Spinal cord (tissue), 3 donors: ENCODE measurements around the genes MYADML2 and RAC3.

- PRO-cap, result no peak
- RAMPAGE, long total RNA, result no peak
These were observed 9.0 kb downstream of the FSCN2 start for GRCh38 chr17:81537064-81537772.

DNA sequence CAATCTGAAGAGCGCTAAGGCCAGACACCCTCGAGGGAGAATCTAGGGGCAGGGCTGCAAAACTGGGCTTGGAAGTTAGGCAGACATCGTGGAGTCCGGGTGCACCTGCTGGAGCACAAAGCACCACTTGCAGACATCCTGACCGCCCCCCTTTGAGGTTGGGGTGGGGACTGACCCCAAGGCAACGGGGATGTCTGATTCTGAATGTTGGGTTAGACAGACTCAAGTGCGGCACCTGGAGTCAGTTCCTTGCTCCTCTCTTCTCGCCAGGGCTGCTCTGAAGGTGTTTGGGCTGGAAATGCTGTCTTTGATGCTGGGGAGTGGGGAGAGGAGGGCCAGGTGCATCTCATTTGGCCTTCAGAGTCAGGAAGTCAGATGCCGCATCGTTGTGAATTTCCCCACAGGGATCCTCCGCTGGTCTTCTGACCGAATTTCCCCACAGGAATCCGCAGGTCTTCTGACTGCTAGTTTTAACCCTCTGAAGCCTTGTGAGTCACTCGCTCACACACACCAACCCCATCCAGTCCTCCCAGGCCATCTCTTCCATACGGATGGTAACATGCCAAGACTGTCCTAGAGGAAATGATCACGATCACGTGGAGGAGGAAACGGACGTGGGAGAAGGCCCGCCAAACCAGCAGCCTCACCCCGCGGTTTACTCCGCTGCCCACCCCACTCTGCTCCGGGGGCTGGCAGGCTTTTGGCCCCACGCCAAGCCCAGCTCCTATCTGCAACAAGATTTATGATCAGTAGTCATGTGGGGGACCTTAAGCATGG is 1.2 kb upstream of the FAAP100 start:
- PRO-cap, result no peak
- RAMPAGE, long total RNA, result no peak

- PRO-cap, result no peak
- RAMPAGE, long total RNA, result no peak
These were observed 6.5 kb upstream of the FAAP100 start for GRCh38 chr17:81558373-81559412.

DNA sequence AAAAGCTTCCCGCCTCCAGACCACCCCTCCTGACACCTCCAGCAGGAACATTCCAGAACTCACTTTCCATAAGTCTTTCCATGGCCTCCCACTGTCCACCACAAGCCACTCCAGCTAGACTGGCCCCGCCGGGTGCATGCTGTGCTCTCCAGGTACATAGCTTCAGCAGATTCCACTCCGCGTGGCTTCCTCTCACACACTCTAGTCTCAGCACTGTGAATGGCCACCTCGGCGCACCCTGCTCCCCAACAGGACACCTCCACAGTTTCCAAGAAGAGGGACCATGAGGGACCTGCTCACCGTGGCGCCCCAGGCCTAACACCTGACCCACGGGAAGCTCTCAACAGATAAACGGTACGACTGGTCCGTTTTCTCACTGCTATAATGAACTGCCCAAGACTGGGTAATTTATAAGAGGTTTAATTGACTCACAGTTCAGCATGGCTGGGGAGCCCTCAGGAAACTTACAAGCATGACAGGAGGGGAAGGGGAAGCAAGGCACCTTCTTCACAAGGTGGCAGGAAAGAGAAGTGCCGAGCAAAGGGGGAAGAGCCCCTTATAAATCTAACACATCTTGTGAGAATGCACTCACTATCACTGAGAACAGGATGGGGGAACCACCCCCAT is 26.1 kb upstream of the FAAP100 start:
- PRO-cap, result no peak
- RAMPAGE, long total RNA, result no peak

GRCh38 chr17:81621634-81622312 is 15.1 kb downstream of the NPLOC4 start:
- PRO-cap, result no peak
- RAMPAGE, long total RNA, result no peak

DNA sequence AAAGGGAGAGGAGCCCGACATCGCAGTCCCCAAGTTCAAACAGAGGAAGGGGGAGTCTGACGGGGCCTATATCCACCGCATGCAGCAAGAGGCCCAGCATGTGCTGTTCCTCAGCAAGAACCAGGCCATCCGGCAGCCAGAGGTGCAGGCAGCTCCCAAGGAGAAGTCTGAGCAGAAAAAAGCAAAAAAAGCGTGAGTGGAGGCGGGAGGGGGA is 3.6 kb downstream of the CCDC137 start:
- PRO-cap, result no peak
- RAMPAGE, long total RNA, result no peak

DNA sequence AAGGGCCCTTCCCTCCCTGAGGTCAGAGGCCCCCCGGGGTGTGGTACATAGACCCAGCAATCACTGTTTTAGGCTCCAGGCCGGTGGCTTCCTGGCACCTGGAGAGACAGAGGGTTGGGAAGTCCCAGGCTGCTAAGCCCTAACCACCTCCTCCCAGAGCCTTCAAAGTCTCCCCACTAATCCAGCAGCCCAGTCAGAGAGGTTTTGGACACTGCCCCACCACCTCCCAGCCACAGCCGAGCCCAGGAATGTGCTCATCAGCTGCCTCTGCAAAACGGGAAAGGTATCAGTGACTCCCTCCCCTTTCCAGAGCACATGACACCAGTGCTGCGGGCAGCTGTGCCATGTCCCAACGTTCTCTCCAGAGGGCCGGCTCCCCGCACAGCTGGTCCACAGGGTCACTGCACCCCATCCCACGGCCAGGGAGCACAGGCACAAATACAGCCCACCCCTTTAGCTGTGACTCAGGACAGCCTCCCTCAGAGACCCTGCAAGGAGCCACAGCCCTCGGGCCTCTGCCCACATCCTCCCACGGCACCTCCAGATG is 5.9 kb upstream of the PPP1R27 start:
- PRO-cap, result no peak
- RAMPAGE, long total RNA, result no peak

- PRO-cap, result no peak
- RAMPAGE, long total RNA, result no peak
These were observed 700 bp downstream of the ARHGDIA start for GRCh38 chr17:81870319-81870955.

- PRO-cap, result no peak
- RAMPAGE, long total RNA, result no peak
These were observed 4.5 kb downstream of the NPB start for GRCh38 chr17:81906286-81907206.

GRCh38 chr17:81922723-81923238 is 4.8 kb downstream of the MAFG start:
- PRO-cap, result no peak
- RAMPAGE, long total RNA, result no peak

DNA sequence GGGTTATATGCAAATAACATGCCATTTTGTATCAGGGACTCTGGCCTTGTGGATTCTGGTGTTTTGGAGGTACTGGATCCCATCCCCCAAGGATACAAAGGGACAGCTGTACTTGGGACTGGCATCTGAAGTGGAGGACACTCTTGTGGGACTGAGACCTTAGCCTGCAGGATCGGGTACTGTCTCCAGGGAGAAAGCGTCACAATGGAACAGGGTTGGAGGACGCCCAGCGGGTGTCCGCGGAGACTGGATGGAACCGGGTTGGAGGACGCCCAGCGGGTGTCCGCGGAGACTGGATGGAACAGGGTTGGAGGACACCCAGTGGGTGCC is at the start of gene MYADML2:
Gene MYADML2 (minus strand): TSS at position 131 of the 330 bp plus-strand sequence.
- PRO-cap, result no peak
- RAMPAGE, long total RNA, result no peak

- PRO-cap, result no peak
- RAMPAGE, long total RNA, result no peak
These were observed 1.5 kb upstream of the NOTUM start for GRCh38 chr17:81962489-81962881.

GRCh38 chr17:82003492-82004293 is 19.0 kb downstream of the CENPX start:
- PRO-cap, result no peak
- RAMPAGE, long total RNA, result no peak

DNA sequence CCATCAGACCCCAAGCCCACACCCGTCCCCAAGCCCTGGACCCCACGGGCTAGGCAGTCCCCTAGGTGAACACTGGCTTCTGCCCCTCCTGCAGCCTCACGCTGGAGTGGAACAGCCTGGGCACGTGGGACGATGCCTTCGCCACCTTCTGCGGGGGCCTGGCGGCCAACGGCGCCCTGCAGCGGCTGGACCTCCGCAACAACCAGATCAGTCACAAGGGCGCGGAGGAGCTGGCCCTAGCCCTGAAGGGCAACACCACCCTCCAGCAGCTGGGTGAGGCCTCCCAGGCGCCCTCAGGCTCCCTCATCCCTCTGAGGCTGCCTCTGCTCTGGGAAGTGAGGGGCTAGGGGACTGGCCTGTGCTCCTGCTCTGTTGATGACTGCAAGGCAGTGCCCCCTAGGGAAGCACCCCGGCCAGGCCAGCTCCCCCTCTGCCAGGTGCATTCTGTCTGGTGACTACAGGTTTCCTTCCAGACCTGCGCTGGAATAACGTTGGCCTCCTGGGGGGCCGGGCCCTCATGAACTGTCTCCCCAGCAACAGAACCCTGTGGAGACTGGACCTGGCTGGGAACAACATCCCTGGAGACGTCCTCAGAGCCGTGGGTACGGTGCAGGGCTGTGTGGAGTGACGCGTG is 1.9 kb downstream of the LRRC45 start:
- PRO-cap, result no peak
- RAMPAGE, long total RNA, result no peak

DNA sequence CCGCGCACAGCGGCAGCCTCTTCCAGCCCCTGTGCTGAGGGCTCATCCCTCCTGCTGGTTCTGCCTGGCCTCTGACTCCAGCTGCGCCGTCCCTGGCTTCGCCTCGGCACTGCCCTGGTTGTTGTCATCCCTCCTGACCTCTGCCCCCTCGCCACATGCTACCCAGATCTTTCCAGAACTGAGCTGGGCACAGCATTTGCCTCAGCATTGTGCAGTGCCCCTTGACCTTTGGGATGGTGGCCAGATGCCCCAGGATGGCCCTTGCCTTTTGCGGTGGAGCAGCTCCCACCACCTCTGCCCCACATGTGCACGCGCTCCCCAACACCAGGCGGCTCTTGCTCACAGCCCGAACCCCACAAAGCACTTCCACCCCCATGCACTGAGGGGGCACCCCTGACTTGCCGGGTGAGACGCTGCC is 3.0 kb downstream of the LRRC45 start:
- PRO-cap, result no peak
- RAMPAGE, long total RNA, result no peak

- PRO-cap, result no peak
- RAMPAGE, long total RNA, result no peak
These were observed at the start of gene RAC3 for GRCh38 chr17:82030936-82031890. TSS of gene RAC3 (plus strand) at chr17:82031678.

DNA sequence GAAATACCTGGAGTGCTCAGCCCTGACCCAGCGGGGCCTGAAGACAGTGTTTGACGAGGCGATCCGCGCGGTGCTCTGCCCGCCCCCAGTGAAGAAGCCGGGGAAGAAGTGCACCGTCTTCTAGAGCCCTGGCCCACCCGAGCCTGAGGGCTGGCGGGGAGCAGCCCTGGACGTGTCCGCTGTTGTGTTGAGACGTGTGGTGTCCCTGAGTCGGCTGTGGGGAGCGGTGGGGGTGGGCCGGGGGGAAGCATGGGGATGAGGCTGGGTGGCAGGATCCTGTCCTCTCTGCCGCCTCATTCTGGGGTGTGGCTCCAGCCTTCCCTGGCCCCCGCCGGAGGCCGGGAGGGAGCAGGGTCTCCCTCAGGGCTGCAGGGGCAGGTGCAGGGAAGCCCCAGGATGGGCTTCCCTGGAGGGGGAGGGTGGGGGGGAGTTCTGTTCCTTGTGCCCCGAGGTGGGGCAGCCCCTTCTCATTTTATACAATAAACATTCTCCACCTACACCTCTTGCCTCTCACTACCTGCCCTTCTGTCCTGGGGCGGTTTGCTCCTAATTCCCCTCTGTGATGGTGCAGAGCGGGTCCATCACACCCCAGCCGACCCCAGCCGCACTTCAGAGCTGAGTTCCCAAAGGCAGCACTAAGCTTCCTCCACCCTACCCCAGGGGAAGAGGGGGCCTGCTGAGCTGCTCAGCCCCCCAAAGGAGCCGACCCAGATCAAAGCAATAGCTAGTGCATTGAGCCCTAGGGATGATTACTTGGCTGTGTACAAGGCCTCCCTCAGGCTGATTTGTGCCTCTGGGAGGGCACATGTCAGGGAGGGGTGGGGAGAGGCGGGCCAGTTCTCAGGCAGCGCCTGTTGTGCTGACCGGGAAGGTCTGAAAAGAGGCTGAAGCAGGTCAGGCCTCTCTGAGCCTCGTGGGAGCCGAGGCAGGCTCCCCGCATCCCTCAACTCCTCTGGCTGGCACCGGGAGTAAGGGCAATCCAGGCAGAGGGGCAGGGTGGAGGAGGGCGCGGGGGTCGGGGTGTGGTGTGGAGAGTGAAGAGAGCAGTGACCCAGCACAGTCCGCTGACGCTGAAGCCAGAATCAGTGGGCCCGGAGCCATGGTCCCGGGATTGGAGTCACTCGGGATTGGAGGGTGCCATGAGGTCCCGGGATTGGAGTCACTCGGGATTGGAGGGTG is 2.6 kb downstream of the RAC3 start:
- PRO-cap, result no peak
- RAMPAGE, long total RNA, result no peak

DNA sequence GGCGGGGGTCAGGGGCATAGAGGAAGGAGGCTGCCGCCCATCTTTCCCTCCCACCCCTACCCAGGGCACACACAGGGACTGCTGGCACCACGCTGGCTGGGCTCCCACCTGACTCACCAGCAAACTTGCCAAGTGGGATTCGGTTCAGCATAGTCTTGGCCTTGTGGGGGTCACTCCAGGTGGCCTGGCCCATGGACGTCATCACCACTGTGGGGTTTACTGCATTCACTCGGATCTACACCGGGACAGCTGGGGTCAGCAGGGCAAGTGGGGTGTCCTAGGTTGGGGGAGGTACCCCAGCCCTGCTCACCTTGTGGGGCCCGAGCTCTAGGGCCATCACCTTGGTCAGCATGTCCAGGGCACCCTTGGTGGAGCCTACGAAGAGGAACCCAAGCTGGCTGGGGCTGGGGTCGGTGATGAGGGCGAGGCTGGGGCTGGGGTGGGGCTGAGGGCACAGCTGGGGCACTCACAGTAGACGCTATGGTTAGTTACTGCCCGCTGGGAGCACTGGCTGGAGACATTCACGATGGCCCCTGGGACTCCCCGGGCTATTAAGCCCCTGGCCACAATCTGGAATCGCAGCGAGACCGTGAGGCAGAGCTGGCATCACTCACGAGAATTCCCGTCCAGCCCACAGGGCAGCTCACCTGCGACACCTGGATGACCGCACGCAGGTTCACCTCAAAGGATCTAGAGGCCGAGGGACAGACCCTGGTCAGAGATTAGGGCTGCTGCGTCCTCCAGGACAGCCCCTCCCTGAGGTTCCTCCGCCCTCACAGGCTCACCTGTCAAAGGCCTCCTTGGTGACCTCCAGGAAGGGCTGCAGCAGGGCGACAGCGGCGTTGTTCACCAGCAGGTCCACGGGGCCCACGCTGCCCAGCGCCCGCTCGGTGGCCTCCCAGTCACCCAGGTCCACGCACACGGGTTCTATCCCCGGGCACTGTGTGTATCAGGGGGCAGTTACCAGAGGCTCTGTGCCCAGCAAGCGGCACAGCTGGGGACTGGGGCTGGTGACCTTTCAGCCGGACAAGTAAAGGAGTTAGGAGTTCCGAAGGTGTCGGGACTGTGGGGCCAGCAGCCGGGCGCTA is 1.1 kb downstream of the DCXR start:
- PRO-cap, result no peak
- RAMPAGE, long total RNA, result no peak

DNA sequence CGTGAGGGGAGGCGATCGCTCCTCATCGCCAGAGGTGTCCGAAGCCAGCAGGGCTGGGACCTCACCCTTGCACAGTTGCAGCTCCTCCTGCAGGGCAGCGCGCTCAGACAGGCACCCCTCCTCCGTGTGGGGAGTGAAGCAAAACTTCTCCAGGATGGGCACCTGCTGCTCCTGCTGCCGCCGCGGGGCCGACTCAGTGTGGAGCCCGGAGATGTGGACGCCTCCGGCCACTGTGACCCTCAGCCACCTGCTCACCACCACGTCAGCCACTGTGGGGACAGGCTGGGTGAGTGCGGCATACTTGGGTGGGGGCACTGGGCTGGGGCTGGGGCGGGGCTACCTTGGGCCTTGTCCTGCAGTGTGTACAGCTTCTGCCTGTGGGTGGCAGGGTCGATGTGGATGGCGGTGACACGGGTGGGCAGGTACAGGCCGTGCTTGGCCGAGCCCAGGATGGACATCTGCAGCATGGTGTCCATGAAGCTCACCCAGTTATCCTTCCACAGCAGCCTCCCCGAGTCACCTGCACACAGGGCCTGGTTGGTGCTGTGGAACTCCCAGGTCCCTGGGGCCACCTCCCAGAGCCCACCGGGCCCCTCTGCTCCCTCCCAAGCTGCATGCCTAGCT is 10.9 kb downstream of the FASN start:
- PRO-cap, result no peak
- RAMPAGE, long total RNA, result no peak

- PRO-cap, result no peak
- RAMPAGE, long total RNA, result no peak
These were observed 8.5 kb downstream of the FASN start for GRCh38 chr17:82089438-82089945.